Measurements from ENCODE around the gene RAB20.

- PRO-cap = no peak
Observed at GRCh38 chr13:110045051-110045706, 258.8 kb upstream of the IRS2 start.

DNA sequence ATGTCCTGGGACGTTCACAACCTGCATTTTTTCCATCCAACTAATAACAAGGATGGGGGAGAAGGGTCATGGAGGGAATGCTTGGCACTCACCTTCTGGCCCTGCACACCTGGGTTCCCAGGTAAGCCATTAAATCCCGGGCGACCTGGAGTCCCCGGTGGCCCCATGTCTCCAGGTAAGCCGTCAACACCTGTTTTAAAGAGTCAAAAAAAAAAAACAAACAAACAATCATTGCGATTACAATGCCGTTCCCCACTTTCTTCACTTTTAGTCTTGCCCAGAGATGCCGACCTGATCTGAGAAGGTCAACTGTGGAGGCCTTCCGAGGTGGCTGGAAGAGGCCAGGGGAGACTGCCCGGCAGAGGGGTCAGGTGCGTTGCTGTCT, 125.8 kb downstream of the COL4A1 start:
- PRO-cap = no peak

DNA sequence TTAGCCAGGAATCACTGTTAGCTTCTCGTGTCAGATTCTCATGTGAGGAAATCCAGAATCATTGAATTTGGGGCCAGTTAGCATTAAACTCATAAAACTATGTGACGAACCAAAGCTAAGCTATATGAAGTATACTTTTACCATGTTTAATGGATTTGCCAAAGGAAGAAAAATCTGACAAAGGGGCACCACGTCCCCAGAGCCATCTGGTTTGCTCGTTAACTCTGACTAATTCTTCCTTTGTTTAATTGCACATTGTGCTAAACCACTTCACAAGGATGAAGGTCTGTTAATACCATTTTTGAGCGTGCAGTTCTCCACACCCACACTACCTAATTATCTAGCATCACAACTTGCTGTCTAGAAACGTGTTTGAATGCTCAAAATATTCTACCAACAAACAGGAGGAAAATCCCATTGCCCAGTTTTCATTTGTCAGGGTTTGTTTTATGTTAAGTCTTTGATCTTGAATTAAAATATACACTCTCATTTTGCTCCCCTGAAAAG, 74.8 kb downstream of the COL4A1 start:
- PRO-cap = no peak

DNA sequence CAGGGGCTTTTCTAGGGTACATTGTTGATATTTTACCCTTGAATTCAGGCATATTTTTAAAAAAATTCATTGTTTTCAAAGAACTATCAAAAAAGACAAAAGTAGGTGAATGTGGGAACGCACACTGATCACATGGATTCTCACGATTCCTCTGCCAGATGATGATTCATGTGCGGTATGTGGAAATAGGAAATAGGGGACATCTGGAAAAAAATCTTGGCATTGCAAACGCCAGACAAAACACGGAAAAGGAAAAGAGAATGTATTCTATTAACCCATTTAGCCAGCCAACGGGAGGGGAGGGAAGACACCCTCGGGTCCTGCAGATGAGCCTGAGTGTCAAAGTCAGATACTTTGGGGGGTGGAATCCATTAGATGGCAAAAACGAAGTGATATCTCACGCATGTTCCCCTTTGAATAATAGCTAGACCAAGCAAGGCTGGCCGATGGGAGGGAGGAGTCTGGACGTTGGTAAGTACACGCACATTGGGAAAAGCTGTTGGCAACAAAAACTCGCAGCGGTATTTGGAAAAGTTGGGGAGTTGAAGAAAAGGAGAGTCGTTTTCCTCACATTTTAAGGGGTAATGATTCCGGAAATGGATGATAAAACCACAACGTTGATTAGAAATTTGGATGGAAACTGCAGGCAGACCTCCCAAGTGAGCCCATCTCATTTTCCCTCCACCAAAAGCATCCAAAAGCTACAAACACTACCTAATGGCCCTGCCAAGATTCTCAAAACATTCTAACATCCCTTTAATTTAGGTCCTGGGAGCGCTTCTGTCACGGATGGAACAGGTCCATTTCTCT, 73.7 kb downstream of the COL4A1 start:
- PRO-cap = no peak

DNA sequence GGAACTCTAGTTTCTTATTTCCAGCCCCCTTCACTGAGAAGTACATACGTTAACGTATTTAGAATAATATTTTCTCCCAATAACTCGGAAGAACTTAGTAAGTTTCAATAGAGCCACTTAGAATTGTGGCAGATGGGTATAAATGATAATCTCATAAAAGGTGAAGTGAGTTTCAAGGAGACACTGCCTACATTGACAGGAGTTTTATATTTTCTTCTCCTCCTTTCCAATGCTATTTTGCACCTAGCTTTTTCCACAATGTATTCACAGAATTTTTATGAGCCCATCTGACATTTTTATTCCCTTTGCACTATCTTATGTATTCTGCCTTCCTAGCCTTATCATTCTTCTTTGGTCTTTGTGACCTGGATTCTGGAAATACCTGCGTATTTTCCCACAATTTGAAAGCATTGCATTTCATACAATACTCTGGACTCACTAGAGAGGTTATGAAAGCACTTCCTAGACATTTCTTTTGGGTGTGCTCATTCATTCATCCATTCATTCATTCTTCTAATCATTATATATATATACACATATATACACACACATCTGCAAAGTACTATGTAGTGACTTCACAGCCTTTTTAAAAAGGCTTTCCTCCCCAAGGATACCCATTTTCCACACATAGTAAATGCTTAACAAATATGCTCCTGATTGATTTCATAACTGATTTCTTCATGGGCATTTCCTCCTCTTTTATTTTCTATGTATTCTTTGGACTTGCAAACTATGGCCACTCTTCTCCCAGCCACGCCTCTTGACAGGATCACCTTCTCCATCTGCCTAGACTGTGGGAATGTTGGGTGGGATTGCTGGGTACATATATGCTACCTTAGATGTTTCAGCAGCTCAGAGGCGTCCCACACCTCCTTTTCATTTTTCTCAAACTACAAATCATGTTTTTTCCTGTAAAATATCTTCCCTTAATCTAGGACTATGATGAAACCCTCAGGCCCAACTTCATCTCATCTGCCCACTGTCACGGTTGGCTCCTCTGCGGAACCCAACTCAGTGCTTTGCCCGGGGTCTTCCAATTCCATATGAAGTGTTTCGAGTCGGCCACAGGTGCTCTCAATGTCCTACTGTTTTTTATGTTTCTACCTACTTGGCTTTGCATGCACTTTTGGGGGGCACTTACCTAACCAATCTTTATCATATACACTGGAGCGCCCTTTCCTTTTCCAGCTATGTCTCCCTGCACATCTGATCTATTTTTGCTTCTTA, 28.5 kb downstream of the COL4A1 start:
- PRO-cap = no peak

DNA sequence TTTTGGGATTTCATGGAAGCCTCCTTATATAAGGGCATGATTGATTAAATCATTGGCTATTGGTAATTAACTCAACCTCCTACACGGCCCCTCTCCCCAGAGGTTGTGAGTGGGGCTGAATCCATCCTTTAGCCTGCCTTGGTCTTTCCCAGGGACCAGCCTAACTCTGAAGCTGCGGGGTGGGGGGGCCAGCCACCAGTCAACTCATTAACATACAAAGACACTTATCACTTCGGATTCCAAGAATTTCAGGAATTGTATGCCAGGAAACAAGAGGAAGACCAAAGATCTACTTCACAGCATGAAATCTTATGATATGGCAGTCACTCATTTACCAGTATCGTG, 9.9 kb downstream of the COL4A1 start:
- PRO-cap = no peak

- PRO-cap = no peak
Observed at GRCh38 chr13:110298448-110299532, 8.2 kb downstream of the COL4A1 start.

DNA sequence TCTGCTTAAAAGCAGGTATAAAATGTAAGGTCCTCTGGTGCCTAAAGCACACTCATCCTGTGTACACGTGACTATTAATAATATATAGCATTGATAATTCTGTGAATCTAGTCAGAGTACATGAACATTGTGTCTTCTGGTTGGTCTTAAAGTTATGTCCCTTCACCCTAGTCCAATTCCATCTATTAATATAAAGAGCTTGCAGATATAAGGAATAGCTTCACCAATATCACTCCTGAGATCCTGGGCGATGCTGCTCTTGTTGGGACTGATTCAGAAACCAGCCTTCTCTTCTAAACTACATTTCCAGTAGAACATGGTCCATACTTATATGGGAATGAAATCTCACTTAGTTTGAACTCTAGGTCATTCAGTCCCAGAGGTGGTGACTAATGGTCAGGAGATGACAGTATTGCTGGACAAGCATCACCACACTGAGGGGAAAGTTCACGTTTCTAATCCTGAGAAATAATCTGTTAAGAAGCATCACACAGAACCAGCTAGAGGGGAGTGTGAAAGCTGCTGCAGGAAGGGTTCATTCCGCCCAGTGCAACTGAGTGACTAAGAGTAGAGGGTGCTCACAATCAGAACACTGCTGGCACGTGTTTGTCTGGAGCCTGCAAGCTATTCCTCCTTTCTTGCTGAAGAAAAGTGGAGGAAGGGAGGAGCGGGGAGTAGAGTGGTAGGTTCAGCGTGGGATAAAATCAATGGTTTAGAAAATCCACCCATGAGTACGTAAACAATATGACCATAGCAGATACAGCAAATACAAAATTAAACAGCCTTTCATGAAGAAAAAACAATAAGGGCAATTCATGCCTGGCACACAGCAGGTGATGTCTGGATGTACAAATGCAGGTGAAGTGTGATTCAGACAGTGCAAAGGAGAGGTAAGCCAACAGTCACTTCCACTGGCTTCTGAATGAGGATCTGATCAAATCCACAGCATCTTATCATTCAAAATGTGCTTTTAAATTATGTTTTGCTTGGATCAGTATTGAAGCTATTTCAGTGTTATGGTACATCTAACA, 2.7 kb downstream of the COL4A1 start:
- PRO-cap = no peak

GRCh38 chr13:110314921-110315223, 7.8 kb downstream of the COL4A2 start:
- PRO-cap = unidirectional peak, plus-strand start at chr13:110315114

DNA sequence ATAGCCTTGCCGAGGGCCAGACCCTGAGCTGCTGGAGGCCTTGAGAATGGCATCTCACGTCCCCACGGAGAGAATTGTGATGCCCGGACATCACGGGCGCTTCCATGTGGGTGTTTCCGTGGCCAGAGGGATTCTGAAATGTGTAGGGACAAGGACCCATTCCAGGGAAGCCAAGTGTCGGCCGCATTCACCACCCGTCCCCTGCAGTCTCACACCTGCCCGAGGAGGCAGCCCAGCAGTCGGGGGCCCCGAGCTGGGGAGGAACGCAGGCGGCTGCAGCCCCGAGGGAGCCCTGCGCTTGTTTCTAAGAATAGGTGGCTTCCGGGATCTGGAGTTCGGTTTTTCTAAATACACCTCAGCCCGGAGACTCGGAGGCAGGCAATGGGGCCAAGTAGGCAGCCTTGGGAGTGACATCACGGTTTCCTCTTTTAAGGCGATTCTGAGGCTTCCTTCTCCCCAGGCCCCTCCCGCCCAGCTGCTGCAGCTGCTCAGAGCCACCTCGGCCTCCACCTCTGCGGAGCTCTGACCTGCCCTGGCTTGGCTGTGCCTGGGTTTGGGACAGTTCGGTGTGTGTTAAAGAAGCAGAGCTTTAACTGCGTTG, 80.3 kb downstream of the COL4A2 start:
- PRO-cap = no peak

GRCh38 chr13:110396766-110397481, 89.8 kb downstream of the COL4A2 start:
- PRO-cap = bidirectional peak, plus-strand start at chr13:110397230, minus-strand start at chr13:110397020

GRCh38 chr13:110473013-110473702, 88.4 kb downstream of the RAB20 start:
- PRO-cap = no peak

GRCh38 chr13:110480073-110480536, 81.4 kb downstream of the RAB20 start:
- PRO-cap = no peak

- PRO-cap = no peak
Observed at GRCh38 chr13:110506279-110506793, 55.2 kb downstream of the RAB20 start.

DNA sequence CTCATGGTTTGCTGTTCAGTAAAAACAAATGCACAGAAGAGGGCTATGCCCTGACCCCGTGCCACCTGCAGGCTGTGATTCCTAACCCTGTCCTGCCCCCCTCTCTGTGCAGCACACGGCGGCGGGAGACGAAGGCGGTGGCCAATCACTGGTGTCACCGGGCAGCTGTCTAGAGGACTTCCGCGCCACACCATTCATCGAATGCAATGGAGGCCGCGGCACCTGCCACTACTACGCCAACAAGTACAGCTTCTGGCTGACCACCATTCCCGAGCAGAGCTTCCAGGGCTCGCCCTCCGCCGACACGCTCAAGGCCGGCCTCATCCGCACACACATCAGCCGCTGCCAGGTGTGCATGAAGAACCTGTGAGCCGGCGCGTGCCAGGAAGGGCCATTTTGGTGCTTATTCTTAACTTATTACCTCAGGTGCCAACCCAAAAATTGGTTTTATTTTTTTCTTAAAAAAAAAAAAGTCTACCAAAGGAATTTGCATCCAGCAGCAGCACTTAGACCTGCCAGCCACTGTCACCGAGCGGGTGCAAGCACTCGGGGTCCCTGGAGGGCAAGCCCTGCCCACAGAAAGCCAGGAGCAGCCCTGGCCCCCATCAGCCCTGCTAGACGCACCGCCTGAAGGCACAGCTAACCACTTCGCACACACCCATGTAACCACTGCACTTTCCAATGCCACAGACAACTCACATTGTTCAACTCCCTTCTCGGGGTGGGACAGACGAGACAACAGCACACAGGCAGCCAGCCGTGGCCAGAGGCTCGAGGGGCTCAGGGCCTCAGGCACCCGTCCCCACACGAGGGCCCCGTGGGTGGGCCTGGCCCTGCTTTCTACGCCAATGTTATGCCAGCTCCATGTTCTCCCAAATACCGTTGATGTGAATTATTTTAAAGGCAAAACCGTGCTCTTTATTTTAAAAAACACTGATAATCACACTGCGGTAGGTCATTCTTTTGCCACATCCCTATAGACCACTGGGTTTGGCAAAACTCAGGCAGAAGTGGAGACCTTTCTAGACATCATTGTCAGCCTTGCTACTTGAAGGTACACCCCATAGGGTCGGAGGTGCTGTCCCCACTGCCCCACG, 49.4 kb downstream of the RAB20 start:
- PRO-cap = no peak

- PRO-cap = no peak
Observed at GRCh38 chr13:110519221-110519420, 42.4 kb downstream of the RAB20 start.

DNA sequence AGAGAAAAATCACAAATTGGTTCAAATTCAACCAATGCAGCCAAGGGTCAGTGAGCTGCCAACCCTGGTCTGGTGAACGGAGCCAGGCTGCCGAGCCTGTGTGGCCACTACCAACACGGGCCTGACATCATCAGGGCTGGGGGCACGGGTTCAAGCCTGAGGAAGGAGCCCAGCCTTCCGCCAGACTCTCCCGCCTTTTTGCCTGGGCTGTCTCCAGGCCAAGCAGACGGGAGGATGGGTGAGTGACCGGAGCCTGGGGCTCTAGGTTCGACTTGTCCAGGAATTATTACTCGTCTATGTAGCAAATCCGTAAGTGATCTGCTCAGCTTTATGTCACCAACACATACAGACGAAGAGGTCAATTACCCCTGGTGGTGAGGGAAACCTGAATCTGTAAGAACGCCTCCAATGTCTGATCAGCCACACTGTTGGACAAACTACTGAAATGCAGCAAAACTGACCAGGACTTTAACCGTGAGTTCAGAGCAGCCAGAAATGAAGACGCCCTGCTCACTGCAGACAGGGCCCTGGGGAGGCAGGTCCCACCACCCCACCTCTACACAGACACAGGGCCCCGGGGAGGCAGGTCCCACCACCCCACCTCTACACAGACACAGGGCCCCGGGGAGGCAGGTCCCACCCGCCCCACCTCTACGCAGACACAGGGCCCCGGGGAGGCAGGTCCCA, 31.8 kb downstream of the RAB20 start:
- PRO-cap = no peak

DNA sequence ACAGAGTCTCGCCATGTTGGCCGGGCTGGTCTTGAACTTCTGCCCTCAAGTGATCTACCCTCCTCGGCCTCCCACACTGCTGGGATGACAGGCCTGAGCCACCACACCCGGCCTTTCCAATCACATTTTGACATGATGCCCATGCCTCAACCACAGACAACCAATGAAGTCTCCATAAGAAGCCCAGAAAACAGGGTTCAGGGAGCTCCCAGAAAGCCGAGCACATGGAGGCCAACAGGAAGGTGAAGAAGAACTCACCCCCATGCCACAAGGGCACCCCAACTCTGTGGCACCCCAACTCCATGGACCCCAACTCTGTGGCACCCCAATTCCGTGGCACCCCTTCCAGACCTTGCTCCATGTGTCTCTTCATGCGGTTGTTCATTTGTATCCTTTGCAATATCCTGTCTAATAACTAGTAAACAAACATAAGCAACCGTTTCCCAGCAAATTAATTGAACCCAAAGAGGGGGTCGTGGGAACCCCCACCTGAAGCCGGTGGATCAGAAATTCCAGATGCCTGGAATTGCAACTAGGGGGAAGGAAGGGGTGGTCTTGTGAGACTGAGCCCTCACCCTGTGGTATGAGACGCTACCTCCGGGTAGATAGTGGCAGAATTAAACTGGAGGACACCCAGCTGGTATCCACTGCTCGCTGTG, 11.5 kb downstream of the RAB20 start:
- PRO-cap = no peak

DNA sequence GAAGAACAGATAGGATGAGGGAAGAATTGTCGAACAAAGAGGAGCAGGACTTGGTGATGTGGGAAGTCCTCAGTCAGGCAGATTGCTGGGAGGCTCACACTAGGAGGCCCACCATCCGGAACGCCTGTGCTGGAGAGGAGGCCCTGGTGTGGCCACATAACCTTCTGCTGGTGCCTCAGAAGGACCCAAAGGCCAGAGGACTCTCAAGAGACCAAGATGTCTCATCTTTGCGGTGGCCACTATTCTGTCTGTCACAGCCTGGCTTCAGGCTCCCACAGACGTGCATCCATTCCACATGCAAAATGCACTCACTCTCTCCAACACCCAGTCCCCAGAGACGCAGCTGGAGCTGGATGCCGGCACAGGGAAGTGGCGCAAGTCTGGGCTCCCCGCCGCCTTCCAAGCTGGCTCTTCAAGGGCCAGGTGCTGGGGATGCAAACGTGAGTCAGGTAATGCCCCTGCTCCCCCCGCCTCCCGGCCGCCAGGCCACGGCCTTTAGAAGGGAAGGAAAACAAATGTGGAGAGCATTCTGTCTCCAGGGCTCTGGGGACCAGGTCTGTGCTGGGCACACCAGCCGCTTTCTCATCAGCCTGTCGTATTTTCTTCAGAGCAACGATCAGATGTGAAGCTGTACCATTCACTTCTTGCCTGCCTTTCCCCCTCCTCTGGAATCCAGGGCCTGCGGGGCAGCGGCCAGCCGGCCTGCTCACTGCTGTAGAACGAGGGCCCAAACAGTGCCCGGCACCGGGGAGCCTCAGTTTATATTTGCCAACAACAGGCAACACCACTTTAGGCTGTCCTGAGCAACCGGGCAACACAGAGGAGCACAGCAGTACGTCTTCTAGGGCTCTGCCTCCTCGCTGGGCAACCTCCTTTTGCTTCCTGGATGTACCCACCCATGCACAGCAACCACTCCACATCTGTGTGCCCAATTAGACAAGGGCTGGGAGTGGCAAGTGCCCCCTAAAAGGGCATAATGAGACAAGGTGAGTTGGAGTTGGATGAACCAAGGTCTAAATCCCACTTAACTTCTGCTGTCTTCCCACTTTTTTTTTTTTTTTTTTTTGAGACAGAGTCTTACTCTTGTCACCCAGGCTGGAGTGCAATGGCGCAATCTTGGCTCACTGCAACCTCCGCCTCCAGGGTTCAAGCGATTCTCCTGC, 3.8 kb downstream of the RAB20 start:
- PRO-cap = no peak

GRCh38 chr13:110560961-110561994, at the start of gene RAB20:
Gene RAB20, minus strand, starts transcription at chr13:110561722.
- PRO-cap = bidirectional peak, plus-strand start at chr13:110561882, minus-strand start at chr13:110561694

All from left ventricle myocardium (tissue), 1 donor.